Peripheral blood mononuclear cell (primary cell): ENCODE measurements around the gene SLC9A7.

- PRO-cap, 8 experiments = peak in 1 of 8 experiments; most common plus-strand start chrX:41342566 (in 1)
Observed at GRCh38 chrX:41342453-41342754, 8.4 kb downstream of the DDX3X start.

- PRO-cap, 8 experiments = no peak in any of the 8 experiments
Observed at GRCh38 chrX:41764186-41765076, 40.5 kb downstream of the GPR82 start.

DNA sequence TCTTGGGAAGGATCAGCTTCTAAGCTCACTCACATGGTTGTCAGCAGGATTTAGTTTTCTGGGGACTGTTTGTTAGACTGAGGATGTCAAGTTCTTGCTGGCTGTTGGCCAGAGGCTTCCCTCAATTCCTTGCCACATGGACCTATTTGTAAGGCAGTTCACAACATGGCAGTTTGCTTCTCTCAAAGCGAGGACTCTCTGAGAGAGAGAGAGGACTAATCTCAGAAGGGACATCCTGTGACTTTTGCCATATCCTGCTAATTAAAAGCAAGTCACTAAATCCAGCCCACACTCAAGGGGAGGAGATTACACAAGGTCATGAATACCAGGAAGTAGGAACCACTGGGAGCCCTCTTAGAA lies 38.3 kb downstream of the PPP1R2C start:
- PRO-cap, 8 experiments = no peak in any of the 8 experiments

GRCh38 chrX:43589730-43590702 lies 66.1 kb upstream of the MAOA start:
- PRO-cap, 8 experiments = no peak in any of the 8 experiments

- PRO-cap, 8 experiments = no peak in any of the 8 experiments
Observed at GRCh38 chrX:43618491-43618826, 37.6 kb upstream of the MAOA start.

GRCh38 chrX:43654531-43655182 lies 1.4 kb upstream of the MAOA start:
- PRO-cap, 8 experiments = peak in 6 of 8 experiments; most common plus-strand start chrX:43654932 (in 4); most common minus-strand start chrX:43654867 (in 3)

DNA sequence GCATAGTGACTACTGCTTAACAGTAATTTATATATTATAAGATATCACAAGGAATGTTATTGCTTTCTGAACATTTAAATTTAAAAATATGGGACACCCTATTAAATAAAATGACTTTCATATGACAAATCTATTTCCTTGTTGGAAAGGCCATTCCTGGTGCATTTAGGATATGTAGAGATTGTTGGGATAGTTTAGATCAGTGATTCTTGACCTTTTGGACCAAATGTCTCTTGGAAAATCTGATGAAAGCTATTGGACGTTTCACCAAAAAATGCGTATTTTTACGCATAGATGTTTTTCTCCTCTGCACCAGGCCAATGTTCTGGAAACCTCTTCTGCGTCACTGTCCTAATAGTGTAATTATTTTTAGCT lies 7.6 kb downstream of the MAOA start:
- PRO-cap, 8 experiments = no peak in any of the 8 experiments

DNA sequence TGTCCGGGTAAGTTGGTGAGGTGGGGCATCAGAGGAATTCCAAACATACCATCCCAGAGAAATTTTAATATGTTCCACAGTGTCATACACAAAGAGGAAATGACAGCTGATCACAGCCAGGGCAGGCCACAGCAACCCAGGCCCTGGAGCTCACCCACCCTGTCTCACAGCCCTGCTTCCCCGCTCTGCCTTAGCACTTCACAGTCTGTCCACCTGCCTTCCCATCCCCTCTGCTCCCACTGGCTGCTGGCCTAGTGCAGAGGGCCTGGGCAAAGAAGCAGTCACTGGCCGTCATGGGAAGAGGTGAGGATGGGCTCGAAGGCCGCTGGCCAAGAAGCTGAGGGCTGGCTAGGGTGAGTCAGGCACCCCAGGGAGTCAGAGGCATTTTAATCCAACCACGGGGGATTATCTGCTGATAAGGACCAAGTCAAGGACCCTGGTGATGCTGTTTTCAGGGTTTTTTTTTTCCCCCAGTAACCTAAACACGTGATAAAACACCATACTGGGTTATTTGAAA lies 3.1 kb downstream of the NDP start:
- PRO-cap, 8 experiments = no peak in any of the 8 experiments

DNA sequence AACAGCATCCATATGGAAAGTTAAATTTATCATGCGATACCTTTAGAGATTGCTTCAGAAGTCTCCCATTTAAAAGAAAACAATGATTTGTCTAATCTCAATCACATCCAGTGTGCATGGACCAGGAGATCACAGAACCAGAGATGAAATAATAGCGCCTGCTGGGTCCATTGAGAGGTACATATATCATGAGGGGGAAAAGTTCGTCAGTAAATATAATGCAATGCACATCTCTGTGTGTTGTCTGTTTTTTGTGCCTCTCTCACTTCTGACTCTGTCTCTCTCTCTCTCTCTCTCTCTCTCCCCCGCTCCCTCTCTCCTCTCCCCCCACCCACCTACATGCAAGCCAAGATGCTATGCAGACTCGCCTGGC lies 92.1 kb downstream of the FUNDC1 start:
- PRO-cap, 8 experiments = peak in 2 of 8 experiments; most common plus-strand start position 283 of the sequence (in 1)

DNA sequence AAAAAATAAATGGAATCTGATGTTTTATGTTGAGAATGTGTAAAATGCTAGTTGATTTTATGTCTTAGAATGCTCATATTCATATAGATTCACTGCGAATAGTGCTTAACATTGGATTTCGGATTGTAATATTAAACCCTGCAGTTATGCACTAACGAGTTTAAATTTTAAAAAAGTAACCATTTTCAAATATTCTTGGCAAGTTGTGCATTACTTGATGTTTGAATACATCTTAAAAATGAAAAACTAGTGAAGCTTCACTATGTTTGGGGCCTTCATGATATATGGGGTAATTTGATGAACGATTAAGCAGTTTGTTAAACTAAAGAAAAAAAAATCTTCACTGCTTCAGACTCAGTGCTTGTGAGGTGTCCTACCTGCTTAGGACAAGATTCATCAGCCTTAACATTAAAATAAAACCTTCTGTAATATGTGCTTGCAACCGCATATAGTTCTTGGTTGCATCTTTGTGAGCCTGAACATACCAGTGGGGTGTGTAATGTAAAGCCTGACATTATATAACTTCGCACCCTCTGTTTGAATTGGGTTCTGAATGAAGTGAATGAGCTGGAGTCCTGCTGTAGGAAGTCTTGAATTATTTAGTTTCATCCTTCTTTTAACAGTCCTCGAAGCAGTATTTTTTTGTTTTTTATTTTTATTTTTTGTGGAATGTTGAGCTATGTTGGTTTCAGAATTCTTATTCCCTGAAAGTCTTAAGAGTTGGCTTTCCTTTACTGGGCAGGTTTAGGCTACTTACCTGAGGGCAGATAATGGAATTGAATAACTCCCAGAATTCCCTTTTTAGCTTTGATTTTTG lies 3.0 kb downstream of the KDM6A start:
- PRO-cap, 8 experiments = peak in 4 of 8 experiments; most common plus-strand start position 550 of the sequence (in 1)

GRCh38 chrX:44928024-44928731 lies 55.2 kb downstream of the KDM6A start:
- PRO-cap, 8 experiments = no peak in any of the 8 experiments

GRCh38 chrX:44947862-44948578 lies 75.0 kb downstream of the KDM6A start:
- PRO-cap, 8 experiments = no peak in any of the 8 experiments

GRCh38 chrX:45005886-45006470 lies 133.0 kb downstream of the KDM6A start:
- PRO-cap, 8 experiments = no peak in any of the 8 experiments

GRCh38 chrX:45198153-45199239 lies 2.2 kb downstream of the DIPK2B start:
- PRO-cap, 8 experiments = no peak in any of the 8 experiments

DNA sequence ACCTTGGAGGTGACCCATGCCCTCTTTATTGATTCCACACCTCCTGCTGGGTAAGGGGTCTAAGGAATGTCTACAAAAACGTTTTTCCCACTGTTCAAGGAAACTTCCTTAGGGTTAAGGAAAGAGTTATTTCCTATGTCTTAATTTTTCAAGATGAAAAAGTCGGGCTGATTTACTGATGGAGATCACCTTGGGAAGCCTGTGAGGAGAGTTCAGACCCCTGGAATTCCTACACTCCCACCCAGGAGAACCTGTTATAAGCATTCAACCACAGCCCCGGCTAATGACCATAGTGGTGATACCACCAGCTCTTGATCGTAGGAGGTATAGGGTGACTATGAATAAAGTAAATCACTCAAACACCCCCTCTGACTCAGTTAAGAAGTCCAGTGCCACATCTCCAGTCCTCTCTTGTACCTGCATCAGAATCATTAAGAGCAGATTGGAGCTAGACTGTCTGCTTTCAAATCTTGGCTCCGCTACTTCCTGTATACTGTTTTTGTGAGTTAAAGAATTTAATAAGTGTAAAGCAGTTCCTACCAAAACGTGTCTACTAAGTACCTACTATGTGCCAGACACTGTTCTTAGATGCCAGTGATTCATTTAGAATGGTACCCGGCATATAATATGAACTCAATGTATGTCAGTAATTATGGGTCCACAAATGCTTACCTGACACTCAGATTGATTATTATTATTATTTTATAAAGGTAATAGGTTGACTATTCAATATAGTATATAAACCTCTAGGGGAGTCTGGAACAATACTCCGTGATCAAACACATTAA lies 565.1 kb upstream of the DIPK2B start:
- PRO-cap, 8 experiments = peak in 3 of 8 experiments; most common minus-strand start position 279 of the sequence (in 2)

- PRO-cap, 8 experiments = no peak in any of the 8 experiments
Observed at GRCh38 chrX:45801123-45801510, 600.4 kb upstream of the DIPK2B start.

- PRO-cap, 8 experiments = no peak in any of the 8 experiments
Observed at GRCh38 chrX:46325155-46325969, 121.7 kb upstream of the KRBOX4 start.

DNA sequence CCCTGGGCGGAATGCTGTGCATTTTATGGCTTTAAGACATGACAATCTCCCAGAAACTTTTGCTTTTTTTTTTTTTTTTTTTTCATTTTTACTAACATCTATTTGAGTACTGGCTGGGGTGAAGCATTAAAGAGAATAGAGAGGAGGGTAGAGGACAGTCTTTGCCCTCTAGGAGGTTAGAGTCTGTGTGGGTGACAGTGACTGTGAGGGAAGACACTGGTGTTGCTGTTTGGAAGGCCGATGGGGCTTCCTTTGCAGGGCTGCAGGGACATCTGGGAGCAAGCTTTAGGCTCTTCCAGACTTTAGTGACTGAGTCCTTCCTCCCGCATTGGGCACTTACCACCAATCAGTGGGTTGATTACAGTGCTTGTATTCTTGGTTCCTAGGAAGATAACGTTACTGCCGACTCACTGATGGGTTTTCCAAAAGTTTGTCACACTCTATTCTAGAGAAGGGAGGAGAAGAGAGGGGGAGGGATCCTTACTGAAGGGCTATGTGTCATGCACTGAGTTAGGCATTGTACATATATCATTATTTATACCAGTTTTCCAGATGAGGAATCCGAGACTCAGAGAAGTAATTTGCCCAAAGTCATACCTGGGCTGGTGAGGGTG lies 3.6 kb downstream of the CHST7 start:
- PRO-cap, 8 experiments = no peak in any of the 8 experiments

DNA sequence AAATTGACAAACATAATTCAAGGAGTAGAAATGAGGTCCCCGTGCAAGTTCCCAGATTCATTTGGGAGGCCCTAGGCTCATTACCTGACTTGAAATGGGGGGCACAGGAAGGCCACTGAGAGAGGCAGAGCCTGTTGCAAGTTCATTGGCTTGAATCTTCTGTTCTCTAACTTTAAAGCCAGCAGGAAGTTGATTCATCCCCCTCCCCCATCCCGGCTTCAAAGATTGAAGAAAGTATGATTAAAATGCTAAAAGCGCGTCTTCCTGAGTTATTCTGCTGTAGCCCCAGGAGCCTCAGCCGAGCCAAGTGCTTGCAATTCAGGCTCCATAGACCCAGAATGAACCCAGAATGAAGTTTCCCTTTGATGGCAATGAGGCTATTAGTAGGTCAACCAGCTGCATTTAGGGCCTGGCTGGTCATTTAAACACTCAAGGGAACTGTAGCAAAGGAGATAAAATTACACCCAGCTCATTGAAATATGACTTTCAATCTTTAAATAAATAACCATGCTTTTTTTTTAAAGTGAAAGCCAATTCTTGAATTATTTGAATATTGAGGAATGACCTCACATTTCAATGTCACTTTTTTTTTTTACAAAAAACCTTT lies 14.8 kb downstream of the CHST7 start:
- PRO-cap, 8 experiments = no peak in any of the 8 experiments

DNA sequence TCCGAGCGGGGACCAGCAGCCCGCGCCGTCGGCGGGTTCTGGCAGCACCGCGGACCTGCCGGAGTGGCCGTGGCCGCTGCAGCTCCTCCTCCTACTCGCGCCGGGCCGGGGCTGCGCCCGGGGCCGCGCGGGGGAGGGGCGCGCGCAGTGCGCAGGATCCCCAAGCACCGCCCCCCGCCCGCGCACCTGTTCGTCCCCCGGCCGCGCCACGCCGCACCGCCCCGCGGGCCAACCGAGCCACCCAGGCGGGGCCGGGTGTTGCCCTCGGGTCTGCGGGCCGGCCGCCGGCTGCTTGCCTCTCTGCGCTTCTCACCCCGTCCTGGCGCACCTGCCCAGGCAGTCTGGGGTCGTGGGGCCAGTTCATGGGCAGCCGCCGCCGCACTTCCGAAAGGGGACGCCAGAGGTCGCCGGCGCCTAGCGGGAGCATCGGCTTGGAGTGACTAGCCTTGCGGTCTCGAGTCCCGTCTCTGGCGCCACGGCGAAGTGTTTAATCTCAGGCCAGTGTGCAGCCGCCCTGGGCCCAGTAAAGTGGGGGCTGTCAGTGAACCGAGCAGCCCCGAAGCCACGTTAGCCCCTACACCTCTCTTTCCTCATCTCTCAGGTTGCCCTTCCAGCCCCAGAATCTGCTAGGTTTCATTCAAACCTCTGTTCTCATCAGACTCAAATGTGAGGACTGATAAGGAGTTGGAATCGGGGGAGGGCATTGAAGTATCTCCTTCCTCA lies at the start of gene SLC9A7:
Gene SLC9A7 (minus strand): TSS at position 65 of the 723 bp plus-strand sequence.
- PRO-cap, 8 experiments = peak in 7 of 8 experiments; most common plus-strand start position 258 of the sequence (in 6); most common minus-strand start position 40 of the sequence (in 7)